ENCODE measurements around a stretch of chr15.

DNA sequence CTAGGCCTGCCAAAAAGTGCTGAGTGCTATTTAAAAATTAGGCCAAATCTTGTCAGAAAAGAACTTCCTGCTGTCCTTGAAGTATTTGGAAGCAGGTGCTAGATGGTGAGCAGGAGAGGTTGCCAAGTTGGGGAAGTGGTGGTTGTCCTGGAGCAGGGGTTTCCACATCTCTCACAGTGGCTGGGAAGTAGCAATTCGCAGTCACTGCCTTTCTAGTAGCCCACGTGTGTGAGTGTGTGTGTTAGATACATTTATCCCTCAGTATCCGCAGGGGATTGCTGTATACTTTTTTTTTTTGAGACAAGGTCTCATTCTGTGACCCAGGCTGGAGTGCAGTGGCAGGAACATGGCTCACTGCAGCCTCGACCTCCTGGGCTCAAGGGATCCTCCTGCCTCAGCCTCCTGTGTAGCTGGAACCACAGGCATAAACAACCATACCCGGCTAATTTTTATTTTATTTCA, 710 bp downstream of the PPCDC start:
- PRO-cap: no peak

DNA sequence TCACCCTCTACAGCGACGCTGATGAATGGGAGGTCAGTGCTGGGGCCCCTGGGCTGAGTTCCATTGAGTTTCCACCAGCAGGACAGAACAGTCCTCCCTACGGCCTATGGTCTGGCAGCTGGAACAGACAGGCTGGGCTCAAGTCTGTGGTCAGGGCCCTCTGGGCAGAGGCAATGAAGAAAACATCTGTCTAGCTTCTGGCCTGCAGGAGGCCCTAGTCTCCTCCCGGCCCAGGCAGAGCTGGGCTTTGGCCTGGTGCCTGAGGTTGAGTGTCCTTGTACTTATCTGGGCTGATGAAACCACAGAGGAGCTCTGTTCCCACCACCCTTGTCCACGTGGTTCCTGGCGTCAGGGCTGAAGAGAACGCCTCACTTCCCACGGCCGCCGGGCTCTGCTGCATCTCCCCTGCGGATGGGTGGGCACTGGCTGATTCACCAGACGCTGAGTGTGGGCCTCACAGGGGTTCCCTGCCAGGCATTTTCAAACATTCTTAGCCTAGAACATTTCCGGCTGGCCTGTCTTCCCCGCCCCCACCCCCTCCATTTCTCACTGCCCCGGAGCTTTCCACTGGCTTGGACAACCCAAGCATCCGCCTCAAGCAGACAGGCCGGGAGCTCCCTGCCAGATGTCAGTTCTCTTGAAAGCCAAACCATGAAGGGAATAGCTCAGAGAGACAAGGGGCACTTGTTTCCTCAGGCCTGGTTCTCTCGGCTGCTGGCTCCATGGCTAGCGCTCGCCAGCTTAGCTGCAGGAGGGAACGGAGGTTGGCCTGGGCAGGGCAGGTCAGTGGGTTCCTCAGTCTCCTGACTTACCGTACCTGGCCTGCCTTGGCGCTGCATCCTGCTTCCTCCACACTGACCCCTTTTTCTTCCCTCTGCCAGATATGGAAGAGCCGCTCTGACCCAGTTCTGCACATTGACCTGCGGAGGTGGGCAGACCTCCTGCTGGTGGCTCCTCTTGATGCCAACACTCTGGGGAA, 20.4 kb downstream of the PPCDC start:
- PRO-cap: no peak

DNA sequence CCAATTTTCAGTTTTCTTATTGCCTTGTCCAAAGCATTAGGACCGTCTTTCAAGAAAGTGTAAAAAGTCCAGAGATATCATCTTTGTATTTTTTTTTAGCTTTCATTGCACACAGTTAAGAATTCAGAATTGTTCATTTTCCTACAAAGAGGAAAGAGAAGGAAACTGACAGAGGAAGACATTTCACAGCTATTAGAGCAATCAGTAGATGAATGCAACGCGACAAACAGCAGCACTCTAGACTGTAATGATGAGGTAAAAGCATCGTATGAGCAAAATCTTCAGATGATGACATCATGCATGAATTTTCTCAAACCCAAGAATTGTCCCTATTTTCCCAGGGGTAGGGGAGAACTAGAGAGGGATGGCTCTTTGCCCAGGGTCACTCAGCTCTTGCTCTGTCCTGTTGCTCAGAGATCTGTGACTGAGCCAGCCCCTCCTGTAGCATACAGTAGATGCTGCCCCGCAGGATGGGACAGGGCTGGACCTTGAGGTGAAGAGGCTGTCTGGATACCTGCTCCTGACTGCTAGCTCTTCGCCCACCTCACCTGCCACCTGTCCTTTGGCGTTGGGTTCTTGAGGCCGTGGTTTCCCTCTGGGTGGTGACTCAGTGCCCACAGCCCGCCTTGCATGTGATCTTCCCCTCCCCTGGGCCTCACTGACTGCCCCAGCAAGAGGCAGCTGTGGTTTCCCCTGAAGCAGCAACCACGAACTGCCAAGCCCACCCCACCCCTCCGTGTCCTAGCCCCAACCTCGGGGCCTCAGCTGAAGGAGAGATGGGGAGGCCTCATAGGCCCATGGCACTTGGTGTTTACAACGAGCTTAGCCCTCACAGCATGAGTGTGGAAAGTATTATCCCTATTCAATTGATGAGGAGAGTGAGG, 84.9 kb downstream of the PPCDC start:
- PRO-cap: no peak

DNA sequence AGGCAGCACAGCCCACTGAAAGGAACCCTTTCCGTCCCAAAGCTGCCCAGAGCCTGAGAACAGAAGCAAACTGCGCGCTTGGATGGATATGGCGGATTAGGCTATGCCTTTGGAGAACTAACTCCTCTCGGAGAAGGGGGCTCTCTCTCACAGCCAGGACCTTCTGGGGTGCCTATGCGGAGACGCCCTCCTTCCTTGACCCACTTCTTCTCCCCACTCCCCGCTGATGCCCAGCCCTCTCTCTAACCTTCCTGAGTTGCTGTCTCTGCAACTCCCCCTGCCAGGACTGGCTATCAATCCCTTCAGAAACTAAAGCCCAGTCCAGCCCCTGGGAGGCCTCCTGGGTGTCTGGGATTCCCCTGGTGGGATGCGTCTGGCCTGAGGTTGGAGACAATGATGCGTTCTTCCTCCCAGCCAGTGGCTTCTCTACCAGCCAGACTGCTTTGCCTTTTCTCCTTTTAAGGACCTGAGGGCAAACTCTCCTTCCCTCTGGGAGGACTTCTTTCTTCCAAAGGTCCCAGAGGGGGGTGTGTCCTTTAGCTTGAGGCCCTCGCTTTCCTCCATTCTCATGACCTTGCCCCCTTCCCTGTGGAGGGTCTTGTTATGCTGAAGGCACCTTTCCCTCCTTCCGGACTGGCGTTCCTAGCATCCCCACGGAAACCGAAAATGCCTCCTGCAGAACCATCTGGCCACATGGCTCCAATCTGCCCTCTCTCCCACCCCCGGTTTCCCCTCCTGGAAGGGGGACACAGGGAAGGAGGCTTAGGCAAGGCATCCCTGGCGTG, 63.5 kb upstream of the C15orf39 start:
- PRO-cap: no peak

GRCh38 chr15:75182420-75182783, 19.3 kb upstream of the C15orf39 start:
- PRO-cap: no peak

- PRO-cap: no peak
Measured at GRCh38 chr15:75198503-75199054, 3.1 kb upstream of the C15orf39 start.

GRCh38 chr15:75208151-75208854, 6.6 kb downstream of the C15orf39 start:
- PRO-cap: no peak

DNA sequence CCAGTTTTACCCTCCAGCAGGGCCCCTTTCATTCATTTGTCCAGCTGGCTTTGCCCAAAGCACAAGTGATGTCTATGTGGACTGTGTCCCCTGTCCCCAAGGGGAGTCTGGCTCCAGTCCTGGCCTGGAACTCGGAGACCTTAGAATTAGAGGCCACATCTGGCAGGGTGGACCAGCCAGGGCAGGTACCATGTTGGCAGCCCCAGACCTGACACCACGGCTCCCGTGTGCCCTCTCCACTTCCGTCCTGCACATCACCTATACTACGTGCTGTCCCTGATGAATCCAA, 15.2 kb downstream of the C15orf39 start:
- PRO-cap: no peak

- PRO-cap: no peak
Measured at GRCh38 chr15:75351043-75351619, 4.3 kb downstream of the NEIL1 start.

DNA sequence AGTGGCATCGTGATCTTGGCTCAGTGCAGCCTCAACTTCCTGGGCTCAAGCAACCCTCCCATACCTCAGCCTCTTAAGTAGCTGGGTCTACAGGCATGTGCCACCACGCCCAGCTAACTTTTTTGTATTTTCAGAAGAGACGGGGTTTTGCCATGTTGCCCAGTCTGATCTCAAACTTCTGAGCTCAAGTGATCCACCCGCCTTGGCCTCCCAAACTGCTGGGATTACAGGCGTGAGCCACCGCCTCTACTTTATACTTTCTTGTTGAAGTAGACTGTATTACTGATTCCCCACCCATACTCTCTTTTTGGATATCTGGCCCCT, 17.6 kb upstream of the MAN2C1 start:
- PRO-cap: no peak

DNA sequence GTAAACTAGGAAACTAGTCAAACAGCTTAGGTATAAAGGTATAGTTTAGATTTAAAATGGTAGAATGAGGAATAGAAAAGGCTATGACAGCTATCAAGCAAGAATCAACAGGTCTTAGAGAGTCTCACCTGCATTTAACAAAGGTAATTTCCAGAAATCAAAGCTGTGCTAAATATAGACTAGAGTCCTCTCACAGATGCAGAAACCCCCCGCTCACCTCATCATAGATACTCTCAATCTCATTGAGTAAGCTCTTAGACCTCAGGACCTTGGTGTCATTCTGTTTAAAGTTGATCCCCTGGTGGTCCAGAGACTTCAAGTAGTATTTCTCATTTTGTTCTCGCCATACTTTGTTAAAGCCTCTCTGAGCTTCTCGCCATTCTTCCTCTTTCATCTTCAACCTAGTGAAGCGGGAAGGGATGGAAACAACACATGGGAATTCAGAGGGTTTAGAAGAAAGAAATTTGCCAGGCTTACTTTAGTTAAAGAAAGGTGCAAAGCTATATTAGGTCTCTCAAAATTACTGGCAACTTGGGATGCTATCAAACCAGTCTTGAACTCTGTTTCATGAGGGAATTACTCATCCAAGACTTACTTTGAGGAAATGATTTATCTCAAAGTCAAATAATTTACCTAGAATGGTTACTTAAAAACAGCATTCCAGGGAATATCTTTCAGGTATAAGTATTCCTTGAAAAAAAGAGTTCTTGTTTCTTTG, 26.2 kb upstream of the MAN2C1 start:
- PRO-cap: no peak

GRCh38 chr15:75452455-75452867, 971 bp upstream of the SIN3A start:
- PRO-cap: bidirectional peak, plus-strand start at chr15:75452720, minus-strand start at chr15:75452571

- PRO-cap: bidirectional peak, plus-strand start at chr15:75454396, minus-strand start at chr15:75453900
Measured at GRCh38 chr15:75453807-75454230, 2.3 kb upstream of the SIN3A start.

DNA sequence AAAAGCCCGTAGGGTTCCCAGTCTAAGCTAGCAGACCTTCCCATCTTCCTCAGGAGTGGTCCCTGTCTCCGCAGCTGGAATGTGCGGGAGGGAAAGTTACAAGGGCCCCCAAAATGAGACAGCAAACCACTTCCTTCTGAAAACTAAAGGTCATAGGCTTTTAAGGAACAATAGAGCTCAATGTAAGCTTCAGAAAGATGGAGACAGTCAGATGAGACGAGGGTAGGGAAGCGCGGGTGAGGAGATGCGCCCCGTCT, 1.3 kb downstream of the PTPN9 start:
- PRO-cap: bidirectional peak, plus-strand start at position 210 of the sequence, minus-strand start outside the sequence

- PRO-cap: bidirectional peak, plus-strand start at chr15:75648463, minus-strand start at chr15:75648452; bidirectional peak, plus-strand start at chr15:75648920, minus-strand start at chr15:75648633
Measured at GRCh38 chr15:75648145-75648720, 521 bp downstream of the SNX33 start.

DNA sequence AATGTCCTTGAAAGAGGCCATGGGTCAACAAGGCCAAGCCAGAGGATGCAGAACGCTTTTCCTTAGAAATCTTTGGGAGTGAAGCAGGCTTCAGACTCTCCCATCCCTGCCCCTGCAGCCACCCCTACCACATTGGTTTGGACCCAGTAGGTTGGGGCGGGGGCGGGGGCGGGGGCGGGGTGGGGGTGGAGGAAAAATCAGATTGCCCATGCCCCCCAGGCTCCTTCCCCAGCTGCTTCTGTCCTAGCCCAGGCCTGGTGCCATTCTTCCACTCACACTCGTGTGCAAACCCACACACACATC, 13.6 kb downstream of the ODF3L1 start:
- PRO-cap: no peak

- PRO-cap: no peak
Measured at GRCh38 chr15:76346974-76347603, 10.5 kb downstream of the ISL2 start.

DNA sequence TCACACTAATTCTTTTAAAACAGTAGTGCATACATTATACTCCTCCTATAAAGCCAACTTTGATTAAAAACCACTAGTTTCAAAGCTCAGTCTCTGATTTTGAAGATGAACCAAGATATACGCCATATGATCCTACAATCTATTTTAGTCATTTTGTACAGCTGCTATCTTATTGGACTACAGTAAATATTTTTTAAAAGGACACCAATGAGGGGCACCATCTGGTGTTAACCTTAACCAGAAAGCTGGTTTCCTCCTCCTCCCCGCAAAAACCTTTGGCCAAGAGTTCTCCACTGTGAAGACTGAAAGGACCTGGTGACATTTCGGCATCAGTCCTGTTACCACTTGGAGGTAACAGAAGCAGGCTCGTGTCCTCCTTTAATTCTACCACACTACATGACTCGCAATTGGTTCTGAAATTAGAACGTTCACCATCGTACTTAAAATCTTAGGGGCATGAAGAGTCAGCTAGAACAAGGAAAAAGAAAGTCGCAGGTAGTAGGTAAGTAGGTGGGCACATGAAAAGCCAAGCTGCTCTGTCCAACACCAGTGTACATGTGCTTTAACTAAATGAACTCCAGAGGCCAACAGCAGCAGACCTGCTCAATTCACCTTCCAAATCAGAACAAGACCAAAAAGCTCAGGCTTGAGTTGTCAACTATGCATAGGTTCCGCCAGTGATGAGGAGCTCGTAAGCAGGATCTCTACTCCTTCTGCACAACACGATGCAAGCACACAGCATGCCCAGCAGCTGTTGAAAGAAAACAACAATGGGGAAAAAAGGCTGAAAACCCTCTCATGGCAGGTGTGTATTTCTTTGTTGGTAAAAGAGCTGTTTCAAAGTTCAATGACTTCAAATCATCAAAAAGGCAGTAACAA, 24.5 kb downstream of the TSPAN3 start:
- PRO-cap: no peak

DNA sequence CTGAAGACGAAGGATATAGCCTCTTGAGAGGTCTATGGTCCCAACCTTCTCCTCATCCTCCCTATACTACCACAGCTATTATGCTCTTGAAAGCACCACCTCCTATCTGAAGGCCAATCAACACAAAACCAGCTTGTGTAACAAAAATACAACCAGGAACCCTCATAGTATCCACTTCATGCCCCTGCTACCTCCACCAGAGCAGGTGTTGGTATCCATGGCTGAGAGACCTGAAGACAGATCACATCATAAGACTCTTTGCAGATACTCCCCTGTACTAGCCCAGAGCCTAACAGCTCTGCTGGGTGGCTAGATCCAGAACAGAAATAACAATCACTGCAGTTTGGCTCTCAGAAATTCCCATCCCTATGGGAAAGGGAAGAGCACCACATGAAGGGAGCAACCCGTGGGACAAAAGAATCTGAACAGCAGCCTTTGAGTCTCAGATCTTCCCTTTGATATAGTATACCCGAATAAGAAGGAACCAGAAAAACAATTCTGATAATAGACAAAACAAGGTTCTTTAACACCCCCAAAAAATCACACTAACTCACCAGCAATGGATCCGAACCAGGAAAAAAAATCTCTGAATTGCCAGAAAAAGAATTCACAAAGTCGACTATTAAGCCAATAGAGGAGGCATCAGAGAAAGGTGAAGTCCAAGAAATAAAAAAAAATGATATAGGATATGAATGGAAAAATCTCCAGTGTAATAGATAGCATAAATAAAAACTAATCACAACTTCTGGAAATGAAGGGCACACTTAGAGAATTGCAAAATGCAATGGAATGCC, 152.4 kb downstream of the PEAK1 start:
- PRO-cap: no peak

GRCh38 chr15:77418625-77419059, 1.3 kb downstream of the PEAK1 start:
- PRO-cap: no peak